Zone of skin (tissue), 1 donor: ENCODE measurements around a stretch of chr10.

DNA sequence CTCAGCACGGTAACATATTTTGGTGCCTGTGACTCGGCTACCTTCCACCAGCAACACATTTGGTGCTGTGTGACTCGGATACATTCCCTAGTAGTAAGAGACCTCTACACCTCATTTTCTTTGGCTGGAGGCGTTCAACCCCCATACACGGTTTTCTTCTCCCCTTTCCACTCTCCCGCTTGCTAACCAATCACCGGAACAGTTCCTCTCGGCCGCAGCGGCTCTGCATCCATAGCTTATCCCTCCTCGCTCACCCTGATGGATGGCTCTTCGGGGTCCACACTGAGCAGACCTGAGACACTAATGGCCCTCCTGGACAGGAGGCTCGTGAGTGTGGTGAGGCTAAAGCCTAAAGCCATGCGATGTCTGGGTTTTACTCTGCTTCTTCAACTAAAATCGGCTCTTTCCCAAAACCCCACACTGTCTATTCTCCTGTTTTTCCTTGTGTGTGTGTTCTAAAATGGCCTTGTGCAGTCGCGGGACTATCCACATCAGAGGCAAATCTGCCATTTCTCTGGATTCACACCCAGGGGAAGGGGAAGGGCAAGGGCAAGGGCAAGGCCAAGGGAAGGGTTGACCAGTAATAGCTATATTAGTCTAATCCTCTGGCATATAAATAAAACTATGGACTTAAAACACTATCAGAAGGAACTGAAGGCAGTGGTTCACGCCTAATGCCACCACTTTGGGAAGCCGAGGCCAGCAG is 38.7 kb downstream of the GDI2 start:
- RRBS, result no CpG with 5 or more reads among the region's 19 CpGs

- RRBS, result 3% methylated on average over 1 of the region's 17 CpGs
Observed at GRCh38 chr10:5813989-5815116, 1.1 kb upstream of the GDI2 start.

- RRBS, result no CpG with 5 or more reads among the region's 11 CpGs
Observed at GRCh38 chr10:5870030-5870573, 19.6 kb downstream of the ANKRD16 start.

DNA sequence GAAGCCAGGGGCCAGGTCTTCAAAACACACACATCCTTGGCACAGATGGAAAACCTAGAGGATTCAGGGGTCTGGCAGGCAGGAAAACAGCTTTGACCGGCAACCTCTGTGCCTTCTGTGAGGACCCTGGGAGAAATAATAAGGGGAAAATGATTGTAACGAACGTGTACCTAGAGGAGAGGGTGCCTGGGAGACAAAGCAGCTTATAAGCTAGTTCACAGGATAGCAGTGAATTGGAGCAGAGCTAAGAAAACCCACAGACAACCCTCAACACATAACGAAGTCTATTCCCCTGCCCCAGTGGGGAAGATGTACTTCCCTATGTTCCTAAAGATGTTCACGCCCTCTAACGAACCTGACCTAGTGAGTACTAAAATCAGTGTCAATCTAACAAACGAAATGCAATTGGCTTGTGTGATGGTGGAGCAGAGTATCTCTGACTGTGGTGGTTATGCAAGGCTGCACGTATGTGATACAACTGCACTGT is 1.5 kb downstream of the ANKRD16 start:
- RRBS, result no CpG with 5 or more reads among the region's 8 CpGs

- RRBS, result 2% methylated on average over 11 of the region's 57 CpGs
Observed at GRCh38 chr10:5890407-5891449, 685 bp downstream of the FBH1 start.

DNA sequence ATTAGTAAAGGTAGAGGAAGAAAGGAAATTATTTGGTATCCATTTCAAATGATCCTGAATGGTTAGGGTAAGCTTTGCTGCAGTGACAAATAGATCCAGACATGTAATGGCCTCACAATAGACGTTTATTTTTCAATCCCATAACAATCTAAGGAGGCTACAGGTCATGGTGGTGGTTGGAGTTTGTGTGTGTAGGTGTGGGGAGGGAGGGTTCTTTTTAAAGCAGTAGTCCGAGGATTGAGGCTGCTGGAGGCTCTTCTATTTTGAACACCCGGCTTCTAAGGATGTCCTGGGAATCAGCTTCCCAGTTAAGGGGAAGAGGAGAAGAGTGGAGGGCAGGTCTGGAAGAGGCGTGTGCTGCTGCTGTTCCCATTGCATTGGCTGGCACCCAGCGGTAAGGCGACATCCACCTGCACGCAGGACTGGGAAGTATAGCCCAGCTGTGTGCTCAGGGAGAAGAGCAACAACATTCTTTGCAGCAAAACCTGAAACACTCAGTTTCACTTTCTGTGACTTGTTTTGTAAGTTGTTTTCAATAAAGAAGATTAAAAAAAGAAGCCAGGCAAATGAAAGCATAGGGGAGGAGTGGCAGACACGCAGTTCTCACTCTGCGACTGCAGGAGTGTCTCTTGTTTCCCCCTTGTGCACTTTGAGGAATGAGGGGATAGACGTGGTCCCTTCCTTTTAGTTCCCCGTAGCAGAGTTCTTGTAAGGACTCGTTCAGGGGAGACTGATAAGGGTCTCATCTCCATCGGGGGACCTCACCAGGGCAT is 5.6 kb downstream of the FBH1 start:
- RRBS, result no CpG with 5 or more reads among the region's 13 CpGs

GRCh38 chr10:5968824-5969344 is 8.5 kb downstream of the IL15RA start:
- RRBS, result no CpG with 5 or more reads among the region's 7 CpGs

DNA sequence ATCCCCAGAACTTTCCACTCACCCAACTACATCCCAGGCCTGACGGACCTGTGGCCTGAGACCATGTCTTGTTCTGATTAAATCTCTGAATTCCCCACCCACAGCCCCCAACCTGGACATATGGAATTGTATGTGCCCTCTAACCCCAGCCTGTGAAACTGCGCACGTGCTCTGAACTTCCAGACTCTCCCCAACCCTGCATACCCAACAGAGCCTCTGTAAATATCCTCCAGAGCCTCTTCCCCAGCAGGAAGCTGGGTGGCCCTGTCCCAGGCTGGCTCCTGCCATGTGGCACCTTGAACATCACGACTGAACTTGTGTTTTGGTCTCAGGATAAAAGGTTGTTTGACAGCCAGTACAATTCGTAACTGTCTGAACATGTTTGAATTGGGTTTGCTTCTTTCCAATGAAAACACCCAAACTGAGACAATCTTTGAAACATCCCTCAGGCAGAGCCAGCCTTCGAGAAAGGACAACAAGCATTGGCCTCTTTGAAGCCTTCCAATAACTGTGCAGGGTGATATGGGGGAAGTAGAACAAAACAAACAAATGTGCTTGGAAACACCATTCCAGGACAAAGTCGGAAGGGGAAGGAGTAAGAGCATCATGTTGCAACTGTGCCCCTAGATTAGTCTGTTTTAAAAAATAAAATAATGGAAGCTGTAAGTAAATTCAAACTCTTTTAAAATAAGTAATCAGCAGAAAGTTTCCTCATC is 39.7 kb downstream of the IL2RA start:
- RRBS, result no CpG with 5 or more reads among the region's 7 CpGs

GRCh38 chr10:6068202-6068756 is 6.1 kb upstream of the IL2RA start:
- RRBS, result no CpG with 5 or more reads among the region's 12 CpGs

DNA sequence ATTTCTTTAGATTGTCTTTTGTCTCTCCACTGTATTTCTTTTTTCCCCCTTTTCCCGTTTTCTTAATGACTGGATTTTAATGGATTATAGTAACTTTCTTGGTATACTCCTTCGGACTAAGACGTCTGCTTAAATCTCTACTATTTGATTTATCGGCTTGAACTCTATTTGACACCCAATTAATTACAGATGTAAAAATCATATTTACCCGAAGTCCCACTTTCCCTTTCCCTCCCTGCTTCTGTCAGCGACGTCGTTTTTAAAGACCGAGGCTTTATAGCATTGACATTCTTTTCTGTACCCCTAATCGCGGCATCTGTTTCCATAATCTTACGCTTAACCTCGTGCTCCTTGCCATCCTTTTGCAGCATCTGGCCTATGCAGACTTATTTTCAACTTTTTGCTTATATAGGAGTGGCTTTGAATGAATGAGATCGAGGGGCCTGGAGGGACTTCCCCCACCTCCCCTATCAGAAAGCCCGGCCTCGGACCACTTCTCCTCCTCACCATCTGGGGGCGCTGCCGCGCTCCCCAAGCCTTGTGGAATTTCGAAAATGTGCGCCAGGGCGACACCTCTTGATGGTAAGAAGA is 432 bp upstream of the RBM17 start:
- RRBS, result 0% methylated on average over 3 of the region's 22 CpGs

DNA sequence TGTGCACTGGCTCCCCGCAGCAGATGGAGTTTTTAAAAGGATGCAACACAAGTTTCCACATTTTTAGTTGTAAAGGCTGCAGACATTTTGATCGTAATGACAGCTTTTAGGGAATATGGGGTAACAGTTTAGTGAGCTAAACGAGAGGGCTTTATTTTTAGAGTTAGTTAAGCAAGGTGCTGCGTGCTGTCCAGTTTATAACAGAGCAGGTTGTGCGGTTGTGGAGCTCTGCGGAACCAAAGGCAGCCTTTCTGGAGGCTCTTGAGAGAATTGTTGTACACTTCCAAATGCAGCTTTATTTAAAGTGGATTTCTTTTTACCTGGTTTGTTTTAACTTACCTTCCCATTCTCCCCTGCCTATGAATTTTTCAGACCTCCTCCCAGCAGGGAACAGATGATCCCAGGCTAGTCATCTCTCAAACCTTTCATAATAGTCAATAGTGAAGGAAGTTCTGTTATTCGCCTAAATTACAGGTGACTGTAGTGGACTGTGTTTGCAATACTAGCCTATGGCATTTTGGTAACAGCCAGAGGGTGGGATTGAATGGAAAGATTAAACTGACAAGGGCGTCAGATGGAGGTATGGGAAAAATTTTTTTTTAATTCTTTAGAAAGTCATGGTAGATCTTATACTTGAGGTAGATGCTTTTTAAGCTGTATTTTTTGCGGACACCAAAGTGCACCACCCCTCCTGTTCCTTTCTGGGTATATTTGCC is 1.6 kb downstream of the RBM17 start:
- RRBS, result no CpG with 5 or more reads among the region's 9 CpGs

- RRBS, result no CpG with 5 or more reads among the region's 10 CpGs
Observed at GRCh38 chr10:6104620-6105266, 15.9 kb downstream of the RBM17 start.

DNA sequence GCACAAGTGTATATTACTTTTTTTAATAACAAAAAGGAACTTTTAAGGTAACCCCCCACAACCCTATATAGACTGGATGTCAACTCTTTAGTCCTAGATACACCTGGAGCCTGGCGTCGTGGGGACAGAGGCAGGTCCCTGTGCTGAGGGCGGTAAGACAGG is 39.5 kb upstream of the PFKFB3 start:
- RRBS, result no CpG with 5 or more reads among the region's 3 CpGs

GRCh38 chr10:6175156-6176179 is 27.3 kb upstream of the PFKFB3 start:
- RRBS, result 86% methylated on average over 3 of the region's 21 CpGs

GRCh38 chr10:6226144-6226976 is 23.6 kb downstream of the PFKFB3 start:
- RRBS, result 83% methylated on average over 4 of the region's 39 CpGs

DNA sequence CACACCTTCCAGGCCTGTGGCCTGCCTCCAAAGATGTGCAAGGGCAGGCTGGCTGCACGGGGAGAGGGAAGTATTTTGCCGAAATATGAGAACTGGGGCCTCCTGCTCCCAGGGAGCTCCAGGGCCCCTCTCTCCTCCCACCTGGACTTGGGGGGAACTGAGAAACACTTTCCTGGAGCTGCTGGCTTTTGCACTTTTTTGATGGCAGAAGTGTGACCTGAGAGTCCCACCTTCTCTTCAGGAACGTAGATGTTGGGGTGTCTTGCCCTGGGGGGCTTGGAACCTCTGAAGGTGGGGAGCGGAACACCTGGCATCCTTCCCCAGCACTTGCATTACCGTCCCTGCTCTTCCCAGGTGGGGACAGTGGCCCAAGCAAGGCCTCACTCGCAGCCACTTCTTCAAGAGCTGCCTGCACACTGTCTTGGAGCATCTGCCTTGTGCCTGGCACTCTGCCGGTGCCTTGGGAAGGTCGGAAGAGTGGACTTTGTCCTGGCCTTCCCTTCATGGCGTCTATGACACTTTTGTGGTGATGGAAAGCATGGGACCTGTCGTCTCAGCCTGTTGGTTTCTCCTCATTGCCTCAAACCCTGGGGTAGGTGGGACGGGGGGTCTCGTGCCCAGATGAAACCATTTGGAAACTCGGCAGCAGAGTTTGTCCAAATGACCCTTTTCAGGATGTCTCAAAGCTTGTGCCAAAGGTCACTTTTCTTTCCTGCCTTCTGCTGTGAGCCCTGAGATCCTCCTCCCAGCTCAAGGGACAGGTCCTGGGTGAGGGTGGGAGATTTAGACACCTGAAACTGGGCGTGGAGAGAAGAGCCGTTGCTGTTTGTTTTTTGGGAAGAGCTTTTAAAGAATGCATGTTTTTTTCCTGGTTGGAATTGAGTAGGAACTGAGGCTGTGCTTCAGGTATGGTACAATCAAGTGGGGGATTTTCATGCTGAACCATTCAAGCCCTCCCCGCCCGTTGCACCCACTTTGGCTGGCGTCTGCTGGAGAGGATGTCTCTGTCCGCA is 31.1 kb downstream of the PFKFB3 start:
- RRBS, result no CpG with 5 or more reads among the region's 19 CpGs

DNA sequence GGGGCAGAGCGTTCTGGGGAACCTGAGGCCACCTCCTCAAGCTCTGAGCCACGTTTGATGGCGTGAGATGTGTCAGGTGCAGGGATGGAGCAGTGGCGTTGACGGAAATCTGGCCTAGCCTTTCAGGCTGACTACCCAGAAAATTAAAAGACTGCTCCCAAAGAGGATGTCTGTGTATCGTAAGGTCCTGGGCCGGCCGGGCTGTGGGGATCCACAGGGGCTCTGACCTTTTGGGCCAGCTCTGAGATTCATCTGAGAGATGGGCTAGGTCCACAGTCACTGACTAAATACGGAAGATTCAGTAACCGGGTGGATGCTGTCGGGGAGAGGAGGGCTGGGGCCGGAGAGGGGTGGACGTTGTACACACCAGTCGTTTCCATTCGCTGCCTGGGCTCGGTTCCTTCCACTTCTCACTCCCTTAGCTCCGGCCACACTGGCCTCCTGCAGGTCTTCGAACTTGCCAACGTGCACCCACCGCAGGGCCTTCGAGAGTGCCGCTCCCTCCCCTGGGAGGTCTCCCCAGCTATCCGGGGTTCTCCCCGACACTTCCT is 33.9 kb downstream of the PFKFB3 start:
- RRBS, result 91% methylated on average over 5 of the region's 24 CpGs

DNA sequence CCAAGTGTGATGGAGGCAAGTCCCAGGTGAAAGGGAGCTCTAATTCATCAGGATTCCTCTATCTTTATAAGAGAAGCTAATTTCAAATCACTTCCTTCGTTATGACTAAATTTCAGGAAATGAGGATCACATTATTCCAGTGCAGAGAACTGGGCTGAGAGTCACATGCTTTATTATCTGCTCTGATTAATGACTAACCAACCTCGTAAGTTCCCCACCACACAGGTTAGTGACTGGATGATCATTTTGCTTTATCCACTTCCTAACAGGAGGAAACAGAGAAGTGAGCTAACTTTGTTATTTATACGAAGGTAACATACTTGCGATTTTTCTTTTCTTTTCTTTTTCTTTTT is 99.0 kb downstream of the PFKFB3 start:
- RRBS, result no CpG with 5 or more reads among the region's 4 CpGs

DNA sequence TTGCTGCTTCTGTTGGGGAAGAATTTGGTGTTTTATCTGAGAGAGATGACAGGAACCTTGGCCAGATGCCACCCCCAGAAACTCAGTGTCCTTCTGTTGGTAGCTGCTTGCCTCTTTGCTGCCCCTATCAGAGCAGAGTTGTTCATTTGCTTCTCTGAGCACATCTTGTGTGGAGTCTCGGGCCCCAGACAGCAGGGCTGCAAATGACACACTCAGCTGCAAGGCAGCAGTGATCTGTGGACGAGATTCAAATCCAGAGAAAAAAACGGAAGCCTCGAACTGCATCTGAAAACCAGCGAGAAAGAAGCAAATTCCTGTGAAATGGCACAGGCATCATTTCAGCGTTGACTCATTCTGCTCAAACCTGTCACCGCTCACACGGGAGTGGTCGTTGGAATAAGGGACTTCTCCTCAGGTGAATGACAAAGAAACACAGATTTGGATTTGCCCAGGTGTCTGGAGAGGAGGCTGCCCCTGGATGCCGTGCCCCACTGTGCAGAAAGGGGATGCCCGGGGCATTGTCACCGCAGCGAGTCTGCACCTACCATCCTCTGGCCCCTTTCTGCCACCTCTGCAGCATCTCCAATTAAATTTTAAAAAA is 144.7 kb downstream of the PFKFB3 start:
- RRBS, result no CpG with 5 or more reads among the region's 13 CpGs

DNA sequence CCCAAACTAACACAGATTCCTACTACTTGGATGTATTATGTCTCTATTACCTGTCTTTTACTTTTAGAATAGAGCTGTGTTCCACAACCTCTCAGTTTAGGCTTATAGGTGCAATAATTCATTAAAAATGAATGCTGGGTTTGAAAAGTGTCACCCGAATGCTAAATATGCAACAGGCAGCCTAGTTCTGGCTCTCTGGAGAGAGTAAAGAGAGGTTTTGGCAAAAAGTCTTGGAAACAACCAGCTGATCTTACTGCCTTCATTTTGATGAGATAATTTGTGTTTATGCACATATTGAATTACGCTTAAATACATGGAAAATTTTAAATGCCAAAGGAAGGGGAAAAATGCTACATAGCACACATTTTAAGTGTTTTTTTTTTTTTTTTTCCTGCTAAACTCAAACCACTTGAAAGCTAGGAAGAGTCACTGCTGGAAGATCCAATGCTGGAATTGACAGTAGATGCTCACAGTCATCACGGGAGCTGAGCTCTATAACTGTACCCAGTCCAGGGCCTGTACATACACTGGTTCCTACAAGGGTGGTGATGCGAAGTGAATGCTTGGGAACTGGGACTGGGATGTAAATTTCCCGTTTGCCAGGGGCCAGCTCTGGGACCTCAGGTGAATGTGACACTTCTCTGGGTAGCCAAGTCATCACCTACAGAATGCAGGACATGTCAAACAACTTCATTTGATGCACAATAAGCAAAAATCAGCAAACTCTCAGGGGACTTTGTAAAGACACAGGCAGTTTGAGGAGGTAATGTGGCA is 151.6 kb downstream of the PFKFB3 start:
- RRBS, result no CpG with 5 or more reads among the region's 5 CpGs